Pulmonary lymph node (tissue), 1 donor: Measurements from ENCODE around the gene DDI2.

DNA sequence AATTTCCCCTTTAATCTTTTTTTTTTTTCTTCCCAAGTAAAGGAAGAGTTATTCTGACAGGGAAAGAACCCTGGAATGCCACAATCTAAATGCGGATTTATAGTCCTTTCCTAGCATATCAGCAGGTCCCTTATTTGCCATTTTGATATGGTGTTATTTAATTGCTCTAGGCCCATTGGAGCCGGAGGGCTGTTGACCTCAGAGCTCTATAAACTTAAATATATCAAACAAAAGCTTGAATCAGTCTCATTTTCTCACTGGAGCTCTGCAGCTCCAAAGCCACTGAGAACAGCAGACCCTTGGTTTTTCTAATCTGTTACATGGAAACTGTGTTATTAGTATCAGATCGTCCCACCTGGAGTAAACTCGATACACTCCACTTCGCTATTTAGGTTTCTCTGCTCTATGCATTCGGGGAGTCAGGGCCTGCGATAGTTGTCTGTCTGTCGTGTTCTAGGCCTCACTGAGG is 8.2 kb downstream of the PRDM2 start:
- PRO-cap, result no peak

DNA sequence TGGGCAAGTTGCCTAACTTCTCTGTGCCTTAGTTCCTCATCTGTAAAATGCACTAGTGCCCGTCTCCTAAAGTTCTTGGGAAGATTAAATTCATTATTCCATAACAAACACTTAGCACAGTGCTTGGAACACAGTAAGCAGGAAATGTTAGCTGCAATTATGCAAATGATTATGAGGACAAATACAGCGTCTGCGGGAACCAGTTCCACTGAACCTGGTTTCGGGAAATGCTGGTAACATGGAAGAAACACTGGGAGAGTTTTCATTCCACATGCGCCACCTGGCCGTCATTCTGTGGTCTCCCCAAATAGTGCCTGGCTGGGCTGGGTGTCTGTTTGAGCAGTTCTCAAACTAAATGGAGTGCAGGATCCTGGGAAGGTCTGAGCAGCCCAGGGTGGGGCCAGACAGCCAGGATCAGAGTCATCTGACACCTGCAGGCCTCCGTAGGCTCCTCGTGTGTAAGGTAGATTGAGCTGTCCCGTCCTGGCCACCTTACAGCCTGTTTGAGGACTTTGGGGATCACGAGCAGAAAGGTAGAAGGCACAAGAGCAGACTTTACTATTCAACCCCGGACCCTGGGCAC is 101.7 kb downstream of the PRDM2 start:
- PRO-cap, result no peak

GRCh38 chr1:13892524-13893344 is 192.7 kb downstream of the PRDM2 start:
- PRO-cap, result no peak

- PRO-cap, result no peak
These were observed 248.9 kb downstream of the PRDM2 start for GRCh38 chr1:13948482-13949623.

DNA sequence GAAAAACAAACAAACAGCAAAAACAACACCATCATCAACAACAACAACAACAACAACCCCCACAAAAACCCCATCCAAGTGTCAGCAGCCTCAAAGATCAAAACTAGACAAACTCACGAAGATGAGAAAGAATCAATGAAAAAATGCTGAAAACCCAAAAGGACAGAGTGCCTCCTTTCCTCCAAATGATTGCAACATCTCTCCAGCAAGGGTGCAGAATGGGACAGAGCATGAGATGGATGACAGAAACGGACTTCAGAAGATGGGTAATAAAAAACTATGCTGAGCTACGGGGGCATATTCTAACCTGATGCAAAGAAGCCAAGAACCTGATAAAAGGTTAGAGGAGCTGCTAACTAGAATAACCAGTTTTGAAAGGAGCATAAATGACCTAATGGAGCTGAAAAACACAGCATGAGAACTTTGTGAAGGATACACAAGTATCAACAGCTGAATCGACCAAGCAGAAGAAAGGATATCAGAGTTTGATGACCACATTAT is 297.2 kb downstream of the PRDM2 start:
- PRO-cap, result no peak

DNA sequence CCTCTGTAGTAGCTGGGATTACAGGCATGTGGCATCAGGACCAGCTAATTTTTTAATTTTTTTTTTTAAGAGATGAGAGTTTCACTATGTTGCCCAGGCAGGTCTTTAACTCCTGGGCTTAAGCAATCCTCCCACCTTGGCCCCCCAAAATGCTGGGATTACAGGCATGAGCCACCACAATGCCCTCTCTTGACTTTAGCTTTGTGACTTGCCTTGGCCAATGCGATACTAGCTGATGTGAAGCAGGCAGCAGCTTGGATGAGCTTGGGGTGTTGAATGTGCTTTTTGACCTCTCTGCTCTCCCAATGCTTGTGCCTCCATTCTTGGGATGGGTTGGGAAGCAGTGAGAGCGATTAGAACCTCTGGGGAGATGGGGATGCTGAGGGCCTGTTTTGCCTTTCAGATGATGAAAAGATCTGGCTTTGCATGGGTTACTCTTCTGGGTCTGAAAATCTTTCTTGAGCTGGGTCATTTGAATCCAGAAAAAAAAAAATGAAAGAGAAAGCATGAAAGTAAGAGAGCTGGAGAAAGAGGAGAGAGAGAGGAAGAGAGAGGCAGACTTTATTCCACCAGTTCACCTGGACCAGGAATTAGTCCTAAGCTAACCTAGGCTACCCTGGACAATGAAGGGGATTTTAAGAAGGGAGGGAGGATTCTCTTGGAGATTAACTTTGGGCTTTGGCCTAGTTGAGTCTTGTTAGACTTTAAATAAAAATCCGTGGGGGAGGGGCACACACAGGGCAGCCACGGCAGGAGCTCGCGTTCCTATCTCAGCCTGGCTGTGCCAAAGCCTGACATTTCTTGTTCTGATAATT is 160.1 kb downstream of the KAZN start:
- PRO-cap, result no peak

- PRO-cap, result no peak
These were observed 206.7 kb upstream of the TMEM51 start for GRCh38 chr1:14946639-14947539.

DNA sequence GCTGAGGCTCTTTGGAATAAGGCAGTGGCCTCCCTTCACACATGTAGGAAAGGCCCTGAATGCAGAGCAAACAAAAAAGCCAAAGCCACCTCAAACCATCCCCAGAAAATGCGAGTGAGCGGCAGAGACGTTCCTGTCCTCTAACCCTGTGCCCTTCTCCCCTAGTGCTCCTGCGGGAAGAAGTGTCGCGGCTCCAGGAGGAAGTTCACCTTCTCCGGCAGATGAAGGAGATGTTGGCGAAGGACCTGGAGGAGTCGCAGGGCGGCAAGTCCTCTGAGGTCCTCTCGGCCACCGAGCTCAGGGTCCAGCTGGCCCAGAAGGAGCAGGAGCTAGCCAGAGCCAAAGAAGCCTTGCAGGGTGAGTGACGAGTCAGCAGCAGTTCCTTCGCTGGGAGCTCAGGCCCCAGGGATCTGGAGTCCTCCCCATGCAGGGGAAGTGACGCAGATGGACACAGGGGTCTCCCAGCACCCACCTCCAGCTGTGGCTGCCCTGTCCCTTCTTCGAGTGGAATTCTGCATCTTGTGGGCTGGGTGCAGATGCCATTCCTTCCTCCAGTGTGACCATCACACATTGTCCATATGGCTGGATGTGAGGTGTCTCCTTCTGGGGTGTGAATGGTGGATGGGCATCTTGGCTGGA is 192.9 kb upstream of the TMEM51 start:
- PRO-cap, result no peak

GRCh38 chr1:15007394-15008348 is 145.9 kb upstream of the TMEM51 start:
- PRO-cap, result no peak

- PRO-cap, result no peak
These were observed 144.5 kb upstream of the TMEM51 start for GRCh38 chr1:15008776-15009620.

GRCh38 chr1:15158561-15159253 is 5.2 kb downstream of the TMEM51 start:
- PRO-cap, result no peak

DNA sequence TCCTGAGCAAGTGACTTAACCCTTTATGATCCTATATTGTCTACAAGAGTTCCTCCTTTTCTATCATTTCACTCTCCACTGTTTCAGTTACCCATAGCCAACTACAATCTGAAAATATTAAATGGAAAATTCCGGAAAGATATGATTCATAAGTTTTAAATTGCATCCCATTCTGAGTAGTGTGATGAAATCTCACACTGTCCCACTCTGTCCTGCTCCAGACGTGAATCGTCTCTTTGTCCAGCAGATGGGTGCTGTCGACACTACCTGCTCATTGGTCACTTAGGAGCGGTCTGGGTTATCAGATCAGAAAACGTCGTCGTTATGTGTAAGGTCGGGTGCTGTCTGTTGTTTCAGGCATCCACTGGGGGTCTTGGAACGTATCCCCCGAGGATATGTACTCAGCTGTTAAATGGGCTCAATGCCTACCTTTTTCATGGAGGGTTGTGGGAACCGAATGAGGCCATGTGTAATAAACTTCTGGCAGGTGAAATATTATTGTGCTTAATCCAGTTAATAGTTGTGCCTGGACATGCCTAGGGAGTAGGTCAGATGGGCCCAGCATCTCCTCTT is 19.1 kb downstream of the TMEM51 start:
- PRO-cap, result no peak

DNA sequence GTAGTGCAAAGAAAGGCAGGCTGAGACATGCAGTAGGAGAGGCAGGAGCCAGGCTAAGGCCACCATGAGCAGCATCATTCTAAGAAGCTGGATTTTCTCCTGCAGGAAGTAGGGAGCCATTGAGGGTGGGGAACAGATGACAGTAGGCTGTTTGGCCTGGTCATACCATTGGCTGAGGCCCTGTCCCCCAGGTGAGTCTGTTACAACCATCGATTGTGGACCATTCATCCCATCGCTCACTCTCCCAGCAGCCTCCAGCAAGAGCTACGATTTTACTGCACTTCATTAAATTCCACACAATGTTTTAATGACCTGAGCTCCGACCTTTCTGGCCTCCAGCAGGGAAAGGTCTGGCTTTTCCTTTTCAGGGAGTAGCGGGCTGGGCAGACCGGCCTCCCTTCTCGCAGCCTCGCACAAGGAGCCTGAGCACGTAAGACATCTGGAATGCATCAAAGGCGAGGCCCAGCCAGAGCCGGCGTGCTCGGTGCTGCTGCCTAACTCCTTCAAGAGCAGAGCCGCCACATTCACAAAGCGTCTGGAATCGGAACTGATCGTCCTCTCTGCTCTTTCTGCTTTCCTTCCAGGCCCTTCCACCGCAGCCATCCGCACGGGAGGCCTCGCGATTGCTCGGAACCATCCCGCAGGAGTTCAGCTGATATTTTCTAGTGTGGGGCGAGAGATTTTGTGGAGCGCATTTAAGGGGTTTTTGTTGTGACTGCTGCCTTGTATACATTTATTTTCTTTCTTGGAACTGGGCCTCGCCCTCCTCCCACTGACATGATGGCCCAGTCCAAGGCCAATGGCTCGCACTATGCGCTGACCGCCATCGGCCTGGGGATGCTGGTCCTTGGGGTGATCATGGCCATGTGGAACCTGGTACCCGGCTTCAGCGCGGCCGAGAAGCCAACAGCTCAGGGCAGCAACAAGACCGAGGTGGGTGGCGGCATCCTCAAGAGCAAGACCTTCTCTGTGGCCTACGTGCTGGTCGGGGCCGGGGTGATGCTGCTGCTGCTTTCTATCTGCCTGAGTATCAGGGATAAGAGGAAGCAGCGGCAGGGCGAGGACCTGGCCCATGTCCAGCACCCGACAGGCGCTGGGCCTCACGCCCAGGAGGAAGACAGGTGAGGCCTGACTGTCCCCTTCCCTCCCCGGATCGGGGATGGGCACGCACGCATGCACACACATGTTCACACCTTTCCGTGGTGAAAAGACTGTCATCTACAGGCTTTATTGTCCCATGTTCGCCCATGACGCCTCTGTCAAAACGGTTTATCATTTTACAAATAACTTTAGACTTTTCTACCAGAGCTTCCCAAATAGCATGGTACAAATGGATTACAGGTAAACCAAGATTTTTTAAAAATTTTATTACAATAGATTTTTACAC is 32.2 kb upstream of the FHAD1 start:
- PRO-cap, result no peak

GRCh38 chr1:15423045-15424029 is 13.6 kb downstream of the EFHD2 start:
- PRO-cap, result no peak

GRCh38 chr1:15460303-15460642 is 3.7 kb downstream of the CELA2A start:
- PRO-cap, result no peak

DNA sequence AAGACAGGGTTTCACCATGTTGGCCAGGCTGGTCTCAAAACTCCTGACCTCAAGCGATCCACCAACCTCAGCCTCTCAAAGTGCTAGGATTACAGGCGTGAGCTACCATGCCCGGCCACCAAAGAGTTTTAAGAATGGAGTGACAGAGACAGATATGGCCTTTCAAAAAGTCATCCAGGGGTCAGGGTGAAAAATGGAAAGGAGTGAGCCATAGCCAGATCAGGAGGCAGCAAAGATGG is 4.7 kb downstream of the CASP9 start:
- PRO-cap, result unidirectional peak, plus-strand start at position 131 of the sequence

- PRO-cap, result bidirectional peak, plus-strand start at chr1:15617462, minus-strand start at chr1:15617182
These were observed at the start of gene DDI2 for GRCh38 chr1:15616686-15617926. Gene DDI2 (plus strand): TSS chr1:15617458.

- PRO-cap, result no peak
These were observed 5.7 kb downstream of the FBLIM1 start for GRCh38 chr1:15764009-15764916.

DNA sequence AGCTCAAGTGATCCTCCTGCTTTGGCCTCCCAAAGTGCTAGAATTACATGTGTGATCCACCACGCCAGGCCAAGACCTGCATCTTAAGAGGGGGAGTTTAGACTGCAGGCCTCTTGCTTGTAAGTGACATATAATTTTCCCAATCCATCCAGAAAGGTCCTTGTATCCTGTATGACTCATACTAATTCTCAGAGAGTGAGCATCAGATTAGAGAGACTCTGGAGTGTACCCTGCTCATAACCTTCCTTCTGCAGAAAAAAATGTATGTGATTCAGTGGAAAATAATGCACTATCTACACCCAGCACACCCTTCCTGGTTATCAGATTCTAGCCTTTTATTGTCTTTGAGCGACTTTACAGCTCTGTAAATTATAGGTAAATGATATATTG is 12.4 kb downstream of the UQCRHL start:
- PRO-cap, result unidirectional peak, plus-strand start at position 210 of the sequence

- PRO-cap, result no peak
These were observed 45.6 kb downstream of the ZBTB17 start for GRCh38 chr1:15930025-15930910.